ENCODE measurements around a stretch of chr6.

GRCh38 chr6:63448337-63448677 is 124.0 kb upstream of the PTP4A1 start:
- PRO-cap = no peak

DNA sequence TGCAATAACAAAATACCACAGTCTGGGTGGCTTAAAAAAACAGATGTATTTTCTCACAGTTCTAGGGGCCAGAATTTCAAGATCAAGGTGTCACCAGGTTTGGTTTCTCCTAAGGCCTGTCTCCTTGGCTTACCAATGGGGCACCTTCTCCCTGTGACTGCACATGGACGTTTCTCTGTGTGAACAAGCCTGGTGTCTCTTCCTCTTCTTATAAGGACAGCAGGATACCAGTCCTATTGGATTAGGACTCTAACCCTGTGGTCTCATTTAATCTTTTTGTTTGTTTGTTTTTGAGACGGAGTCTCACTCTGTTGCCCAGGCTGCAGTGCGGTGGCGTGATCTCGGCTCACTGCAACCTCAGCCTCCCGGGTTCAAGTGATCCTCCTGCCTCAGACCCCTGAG is 104.9 kb upstream of the PTP4A1 start:
- PRO-cap = no peak

- PRO-cap = no peak
Observed at GRCh38 chr6:63574825-63575446, 2.7 kb downstream of the PTP4A1 start.

DNA sequence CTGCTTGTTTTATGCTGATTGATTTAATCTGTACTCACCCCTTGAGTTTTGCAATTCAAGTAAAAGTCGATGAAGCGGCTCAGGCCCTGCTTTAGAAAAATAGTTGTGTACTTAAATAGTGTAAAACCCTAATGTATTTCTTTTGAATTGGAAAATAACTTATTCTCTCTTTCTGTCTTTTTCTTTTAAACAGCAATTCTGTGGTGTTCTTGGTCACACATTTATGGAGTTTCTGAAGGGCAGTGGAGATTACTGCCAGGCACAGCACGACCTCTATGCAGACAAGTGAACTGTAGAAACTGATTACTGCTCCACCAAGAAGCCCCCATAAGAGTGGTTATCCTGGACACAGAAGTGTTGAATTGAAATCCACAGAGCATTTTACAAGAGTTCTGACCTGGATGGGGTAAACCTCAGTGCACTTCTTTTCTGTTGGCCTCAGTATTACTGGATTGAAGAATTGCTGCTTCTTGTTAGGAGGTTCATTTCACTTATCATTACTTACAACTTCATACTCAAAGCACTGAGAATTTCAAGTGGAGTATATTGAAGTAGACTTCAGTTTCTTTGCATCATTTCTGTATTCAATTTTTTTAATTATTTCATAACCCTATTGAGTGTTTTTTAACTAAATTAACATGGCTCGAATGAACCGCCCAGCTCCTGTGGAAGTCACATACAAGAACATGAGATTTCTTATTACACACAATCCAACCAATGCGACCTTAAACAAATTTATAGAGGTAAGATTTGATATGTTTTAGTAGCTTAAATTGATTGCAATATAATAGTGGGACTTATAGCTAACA is 4.2 kb downstream of the PTP4A1 start:
- PRO-cap = unidirectional peak, plus-strand start at position 390 of the sequence

- PRO-cap = no peak
Observed at GRCh38 chr6:63581268-63581563, 8.9 kb downstream of the PTP4A1 start.

GRCh38 chr6:63694207-63694822 is 58.7 kb downstream of the PHF3 start:
- PRO-cap = no peak

DNA sequence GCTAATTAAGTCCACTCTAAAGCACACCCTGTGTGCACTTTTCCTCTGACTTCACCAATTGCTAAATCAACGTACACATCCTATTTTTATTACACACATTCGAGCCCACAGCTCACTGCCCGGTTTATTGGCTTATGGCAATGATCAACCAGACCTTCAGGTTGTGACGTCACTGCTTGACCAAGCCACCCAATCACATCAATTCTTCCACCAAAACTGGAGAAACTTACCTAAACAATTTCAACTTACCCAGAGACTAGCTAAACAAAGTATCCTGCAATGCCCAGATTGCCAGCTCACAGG is 666.4 kb downstream of the PHF3 start:
- PRO-cap = no peak

DNA sequence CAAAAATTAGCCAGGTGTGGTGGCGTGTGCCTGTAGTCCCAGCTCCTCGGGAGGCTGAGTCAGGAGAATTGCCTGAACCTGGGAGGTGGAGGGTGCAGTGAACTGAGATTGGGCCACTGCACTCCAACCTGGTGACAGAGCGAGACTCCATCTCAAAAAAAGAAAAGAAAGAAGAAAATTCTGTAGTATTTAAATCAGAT is 622.0 kb upstream of the EYS start:
- PRO-cap = no peak

- PRO-cap = no peak
Observed at GRCh38 chr6:67888971-67890144, 745.7 kb upstream of the ADGRB3 start.

DNA sequence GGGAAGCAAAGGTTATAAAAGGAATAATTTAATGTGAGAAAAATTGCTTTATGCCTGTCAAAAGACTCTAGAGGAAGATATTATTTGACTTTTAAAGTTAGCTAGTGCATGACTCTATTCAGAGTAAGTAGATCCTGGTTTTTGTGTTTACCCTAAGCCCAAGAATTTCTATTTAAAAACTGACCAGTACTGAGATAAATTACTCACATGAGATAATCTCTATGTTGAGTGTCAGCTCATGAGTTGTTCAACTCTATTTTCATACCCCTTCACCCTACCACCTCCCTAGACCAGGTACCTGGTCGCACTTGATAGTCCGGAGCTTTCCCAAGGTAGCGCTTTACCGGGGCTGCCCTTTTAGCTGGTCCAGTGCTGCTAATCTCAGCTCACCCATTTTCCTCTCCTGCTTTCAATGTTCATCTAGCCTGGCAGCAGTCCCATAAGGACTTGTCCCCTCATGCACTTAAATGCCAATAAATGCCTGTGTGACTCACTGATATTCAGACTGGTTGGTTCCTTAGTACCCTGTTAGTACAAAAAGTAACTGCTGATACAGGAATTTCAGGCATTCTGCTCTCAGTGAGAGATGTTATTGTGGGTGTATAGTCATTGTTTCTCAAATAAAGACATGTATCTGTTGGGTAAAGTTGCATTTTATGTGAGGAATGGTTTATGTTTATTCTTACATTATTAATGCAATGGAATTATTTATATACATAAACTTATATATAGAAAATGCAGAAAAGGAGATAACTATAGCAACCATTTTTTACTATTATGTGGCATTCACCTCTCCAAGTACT is 503.9 kb downstream of the ADGRB3 start:
- PRO-cap = no peak

GRCh38 chr6:69795394-69796012 is 1.3 kb downstream of the LMBRD1 start:
- PRO-cap = no peak

DNA sequence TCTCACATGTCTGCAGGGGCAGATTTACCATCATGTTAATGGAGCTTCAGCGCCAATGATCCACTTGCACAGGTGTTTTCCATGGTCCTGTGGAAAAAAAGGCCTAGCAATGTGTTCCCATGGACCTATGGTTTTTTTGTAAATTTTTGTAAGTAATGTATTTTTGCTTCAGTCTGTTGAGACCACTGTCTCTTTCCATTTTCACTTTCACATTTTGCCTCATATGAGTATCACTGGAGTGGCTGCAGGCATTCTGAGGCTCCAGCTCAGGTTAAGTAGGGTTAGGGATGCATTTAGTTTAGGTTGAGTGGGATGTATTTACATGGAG is 19.2 kb upstream of the LMBRD1 start:
- PRO-cap = no peak

DNA sequence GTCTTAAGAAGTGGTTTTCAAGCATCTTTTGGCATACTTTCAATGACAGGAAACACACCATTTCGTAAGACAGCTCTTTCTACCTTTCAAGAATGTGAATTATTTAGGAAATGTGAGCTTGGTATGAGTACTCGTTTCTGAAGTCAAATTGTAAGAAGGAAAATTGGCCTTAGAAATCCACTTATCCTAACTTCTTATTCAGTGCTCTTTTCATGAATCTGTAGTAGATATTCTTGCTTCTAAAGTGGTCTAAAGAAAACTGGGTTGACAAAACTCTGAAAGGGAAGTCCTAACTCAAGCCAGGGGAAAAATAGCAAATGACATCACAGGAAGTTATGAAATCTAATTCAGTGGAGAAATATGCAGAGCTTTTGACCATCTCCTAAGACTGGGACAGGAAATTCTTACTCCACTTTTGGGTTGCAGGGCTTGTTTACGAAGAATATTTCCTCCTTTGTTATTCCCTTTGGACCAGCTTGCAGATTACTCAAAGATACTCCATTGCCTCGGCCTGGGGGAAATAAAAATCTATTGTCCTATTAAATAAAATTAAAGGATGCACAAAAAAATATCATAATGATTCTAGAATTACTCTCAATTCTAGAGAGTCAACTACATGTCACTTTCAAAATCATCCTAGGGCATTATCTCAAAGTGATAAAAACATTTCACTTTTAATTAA is 38.3 kb upstream of the OGFRL1 start:
- PRO-cap = no peak

DNA sequence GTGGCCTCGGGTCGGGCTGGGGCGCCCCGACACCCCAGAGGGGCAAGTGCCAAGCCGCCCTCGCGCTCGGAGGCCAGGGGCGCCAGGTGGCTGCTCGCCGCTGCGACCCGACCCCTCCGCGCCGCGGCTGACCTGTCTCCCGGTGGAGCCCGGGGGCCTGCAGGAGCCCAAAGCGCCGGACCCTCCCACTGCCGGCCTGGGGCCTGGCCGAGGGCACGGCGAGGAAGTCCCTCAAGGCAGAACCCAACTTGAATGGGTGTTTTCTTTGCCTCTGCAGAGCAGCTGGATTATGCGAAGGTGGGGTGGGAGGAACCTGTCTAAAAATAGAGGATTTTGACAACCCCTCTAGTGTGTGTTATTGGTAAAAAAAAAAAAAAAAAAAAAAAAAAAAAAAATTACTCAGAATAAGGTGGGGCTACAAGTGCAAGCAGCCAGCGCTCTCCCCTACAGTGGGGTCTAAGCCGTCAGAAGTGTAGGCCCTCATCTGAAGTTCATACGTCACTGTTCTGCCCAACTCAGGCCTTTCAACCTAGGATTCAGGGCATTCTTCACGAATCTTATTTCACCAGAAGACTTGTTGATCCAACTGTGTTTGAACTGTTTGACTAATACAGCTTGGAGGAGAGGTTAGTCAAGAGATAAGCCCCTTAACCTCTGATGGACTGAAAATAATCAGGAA is 714 bp downstream of the OGFRL1 start:
- PRO-cap = unidirectional peak, minus-strand start at position 250 of the sequence

- PRO-cap = no peak
Observed at GRCh38 chr6:71301313-71302554, 13.1 kb downstream of the OGFRL1 start.

DNA sequence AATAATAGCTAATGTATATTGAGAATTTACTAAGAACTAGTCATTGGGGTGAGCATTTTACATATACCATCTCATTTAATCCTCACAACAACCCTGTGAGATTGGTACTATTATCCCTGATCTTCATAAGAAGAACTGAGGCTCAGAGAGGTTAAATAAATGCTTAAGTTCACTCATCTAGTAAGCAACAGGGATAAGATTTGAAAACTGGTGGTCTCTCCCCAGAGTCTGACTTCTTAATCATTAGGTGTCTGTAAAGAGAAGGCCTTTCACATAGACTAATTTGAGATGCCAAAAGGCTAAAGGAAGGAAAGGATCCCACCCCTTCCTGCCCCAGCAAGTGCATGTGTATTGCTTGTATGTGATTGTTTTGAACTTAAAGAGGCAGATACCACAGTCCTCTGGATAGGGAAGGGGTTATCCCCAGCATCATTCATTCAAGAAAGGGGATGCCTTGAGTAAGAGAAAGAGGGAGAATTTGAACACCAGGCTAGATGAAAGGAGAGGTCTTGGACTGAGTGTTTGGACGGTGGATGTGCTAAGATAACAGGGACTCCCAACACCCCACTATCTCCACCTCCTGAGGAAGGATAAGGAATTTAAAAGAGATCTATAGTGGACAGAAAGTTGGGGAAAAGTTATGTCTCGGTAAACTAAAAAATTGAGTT is 192.0 kb downstream of the OGFRL1 start:
- PRO-cap = no peak

DNA sequence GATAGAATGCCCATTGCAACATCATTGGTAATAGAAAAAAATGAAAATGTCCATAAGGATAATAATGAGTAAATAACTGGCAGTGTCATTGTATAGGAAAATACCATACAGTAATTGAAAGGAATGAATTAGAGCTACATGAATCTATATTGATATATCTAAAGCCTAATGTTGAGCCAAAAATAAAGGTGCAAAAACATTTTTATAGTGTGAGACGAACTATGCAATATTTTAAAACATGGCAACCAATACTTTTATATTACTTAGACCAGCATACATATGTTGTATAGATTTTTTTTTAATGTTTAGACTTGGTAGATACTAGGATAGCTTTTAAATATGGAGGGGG is 26.4 kb downstream of the KCNQ5 start:
- PRO-cap = no peak

GRCh38 chr6:72654061-72654699 is 32.3 kb downstream of the KCNQ5 start:
- PRO-cap = no peak

GRCh38 chr6:73517703-73518138 is 3.1 kb downstream of the EEF1A1 start:
- PRO-cap = no peak

- PRO-cap = no peak
Observed at GRCh38 chr6:73704745-73705203, 8.8 kb downstream of the CD109 start.

All from mucosa of descending colon (tissue), 1 donor.